ENCODE results near the gene CTAGE9.

GRCh38 chr6:125869521-125869720 lies 78.7 kb downstream of the NCOA7 start:
- RRBS = no CpG with 5 or more reads among the region's 5 CpGs

DNA sequence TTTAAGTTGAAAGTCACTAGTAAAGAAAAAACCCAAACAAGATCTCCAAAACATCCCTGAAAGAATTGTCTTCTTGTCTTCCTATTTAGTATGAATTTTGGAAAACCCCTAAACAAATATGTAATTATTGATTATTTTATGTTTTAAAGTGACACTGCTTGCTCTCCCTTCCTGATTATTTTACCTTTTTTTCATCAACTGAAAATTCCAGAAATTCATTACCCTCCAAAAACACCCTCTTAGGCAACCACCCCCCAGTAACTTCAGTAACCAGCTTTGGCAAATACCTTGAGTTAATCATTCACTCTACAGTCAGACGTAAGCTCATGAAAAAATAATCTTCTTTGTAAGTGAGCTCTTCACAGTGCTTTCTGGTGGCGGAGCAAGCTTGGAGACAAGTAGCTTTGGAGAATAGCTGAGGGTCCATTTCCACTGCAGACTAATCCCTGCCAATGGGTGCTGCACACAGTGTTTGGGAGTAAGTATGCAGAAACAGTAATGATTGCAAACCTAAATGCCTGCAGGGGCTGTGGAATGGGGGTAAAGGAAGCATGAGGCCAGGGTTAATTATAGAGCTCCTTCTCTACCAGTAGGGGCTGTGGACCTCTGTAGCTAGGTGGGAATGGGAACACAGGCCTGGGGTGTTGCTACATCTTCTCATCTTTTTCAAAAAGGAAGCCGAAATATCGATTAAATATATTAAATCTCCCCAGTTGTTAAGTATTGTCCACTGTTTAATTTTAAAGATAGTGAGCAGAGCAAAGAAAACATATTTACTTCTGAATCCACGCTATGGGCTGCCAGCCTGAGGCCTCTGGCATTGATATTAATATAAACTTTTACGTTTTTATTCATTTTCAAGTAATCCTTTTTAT lies 56.8 kb upstream of the HINT3 start:
- RRBS = no CpG with 5 or more reads among the region's 6 CpGs

- RRBS = no CpG with 5 or more reads among the region's 2 CpGs
Measured at GRCh38 chr6:126050985-126051740, 64.8 kb downstream of the TRMT11 start.

GRCh38 chr6:126337223-126337812 lies 2.6 kb upstream of the CENPW start:
- RRBS = no CpG with 5 or more reads among the region's 4 CpGs

- RRBS = no CpG with 5 or more reads among the region's 7 CpGs
Measured at GRCh38 chr6:127366177-127366903, 22.9 kb upstream of the ECHDC1 start.

GRCh38 chr6:127918490-127919153 lies 17.8 kb upstream of the THEMIS start:
- RRBS = no CpG with 5 or more reads among the region's 1 CpG

GRCh38 chr6:127967599-127968338 lies 66.9 kb upstream of the THEMIS start:
- RRBS = no CpG with 5 or more reads among the region's 5 CpGs

DNA sequence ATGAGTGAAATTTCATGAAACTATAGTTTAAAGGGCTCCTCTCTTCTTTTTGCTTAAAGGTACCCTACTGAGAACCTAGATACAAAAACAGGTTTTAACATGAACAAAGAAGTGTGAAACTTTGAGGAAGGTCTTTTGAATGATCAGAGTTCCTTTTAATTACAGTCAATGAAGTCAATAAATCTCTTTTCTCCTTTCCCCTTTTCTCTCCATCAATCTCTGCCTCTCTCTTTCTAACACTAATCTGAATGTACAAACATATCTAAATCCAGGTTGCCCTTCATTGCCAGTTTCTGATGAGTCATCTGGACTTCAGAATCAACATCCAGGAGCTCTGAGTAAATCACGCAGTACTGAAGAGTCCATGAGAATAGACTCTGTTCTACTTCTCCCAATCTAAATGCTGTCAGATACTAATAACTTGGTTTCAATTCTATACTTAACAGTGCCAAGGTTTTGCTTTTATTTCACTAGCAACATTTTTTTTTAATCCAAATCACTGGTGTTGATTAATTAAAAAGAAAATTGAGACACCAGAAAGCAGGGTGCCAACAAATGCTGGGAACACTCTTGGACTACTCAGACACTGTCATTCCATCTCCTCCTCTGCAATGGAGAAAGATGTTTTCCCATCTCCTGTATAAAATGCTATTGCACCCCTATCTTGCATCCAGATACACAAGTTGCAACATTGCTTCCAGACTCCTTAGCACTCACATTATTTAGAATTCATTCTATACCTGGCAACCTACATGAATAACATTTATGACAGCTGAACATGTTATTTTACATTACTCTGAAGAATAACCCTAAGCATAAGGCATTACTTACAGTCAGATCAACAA lies 238.8 kb upstream of the THEMIS start:
- RRBS = no CpG with 5 or more reads among the region's 1 CpG

DNA sequence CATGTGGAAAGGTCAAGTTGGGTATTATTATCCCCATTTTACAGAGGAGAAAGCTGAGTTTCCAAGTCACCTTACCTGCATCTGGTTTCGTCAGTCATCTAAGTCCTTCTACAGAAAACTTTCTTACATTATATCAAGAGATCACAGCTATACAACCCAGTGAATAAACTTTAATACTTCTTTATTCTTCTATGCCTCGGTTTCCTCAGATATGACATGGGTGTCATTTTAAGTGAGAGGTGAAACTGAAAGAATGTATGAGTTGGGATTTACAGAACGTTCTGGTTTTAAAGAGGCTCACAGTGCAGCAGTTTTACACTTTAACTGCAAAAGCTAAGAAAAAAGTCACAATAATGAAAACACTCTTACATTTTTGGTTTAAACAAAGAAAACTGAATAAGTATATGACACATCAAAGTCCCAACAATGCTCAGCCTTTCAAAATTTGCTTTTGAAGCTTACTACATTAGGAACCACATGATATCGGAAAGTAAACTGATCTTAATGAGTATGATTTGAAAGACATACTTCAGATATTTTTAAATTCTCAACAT lies 3.0 kb downstream of the PTPRK start:
- RRBS = no CpG with 5 or more reads among the region's 4 CpGs

GRCh38 chr6:128929238-128929726 lies 46.3 kb downstream of the LAMA2 start:
- RRBS = no CpG with 5 or more reads among the region's 16 CpGs

- RRBS = no CpG with 5 or more reads among the region's 4 CpGs
Measured at GRCh38 chr6:129032105-129032744, 149.3 kb downstream of the LAMA2 start.

GRCh38 chr6:129671733-129672132 lies 38.2 kb downstream of the ARHGAP18 start:
- RRBS = no CpG with 5 or more reads among the region's 5 CpGs

- RRBS = 1% methylated on average over 17 of the region's 44 CpGs
Measured at GRCh38 chr6:130018744-130019284, 433 bp downstream of the L3MBTL3 start.

DNA sequence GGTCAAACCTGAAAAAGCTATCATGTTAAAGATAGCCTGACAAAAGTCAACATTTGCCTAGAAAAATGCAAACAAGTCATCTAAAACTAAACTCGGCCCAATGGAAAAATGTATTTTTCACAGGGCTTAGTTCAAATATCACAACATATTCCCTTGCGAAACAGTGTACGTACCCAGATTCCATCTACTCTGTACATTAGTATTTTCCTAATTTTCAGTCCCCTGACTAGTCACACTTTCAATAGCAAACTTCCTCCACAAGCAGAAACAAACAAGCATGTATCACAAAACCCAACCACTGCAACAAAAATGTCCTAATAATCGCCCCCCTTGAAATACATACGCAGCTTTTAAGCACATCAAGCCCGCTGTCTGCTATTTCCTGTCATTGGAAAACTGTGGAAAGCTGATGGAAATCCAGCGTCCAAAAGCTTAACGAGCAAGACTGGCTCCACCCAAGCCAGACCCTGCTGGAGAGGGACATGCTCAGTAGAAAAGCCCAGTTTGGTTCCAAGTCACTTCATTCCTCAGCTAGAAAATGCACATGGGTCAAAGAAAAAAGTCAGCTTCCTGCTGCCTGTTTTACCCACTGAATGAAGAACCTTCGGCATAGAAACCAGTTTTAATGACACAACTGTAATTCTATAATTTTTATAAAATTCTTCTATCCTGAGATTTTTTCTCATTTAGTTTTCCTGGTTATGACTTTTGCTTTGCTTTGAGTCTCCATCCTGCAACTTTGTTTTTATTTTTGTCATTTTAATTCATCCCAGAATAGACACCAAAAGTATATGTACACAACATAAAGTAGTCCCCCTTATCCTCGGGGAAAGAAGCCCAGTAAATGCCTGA lies 92.9 kb downstream of the EPB41L2 start:
- RRBS = no CpG with 5 or more reads among the region's 10 CpGs

- RRBS = no CpG with 5 or more reads among the region's 1 CpG
Measured at GRCh38 chr6:131259164-131259456, 123.8 kb downstream of the AKAP7 start.

DNA sequence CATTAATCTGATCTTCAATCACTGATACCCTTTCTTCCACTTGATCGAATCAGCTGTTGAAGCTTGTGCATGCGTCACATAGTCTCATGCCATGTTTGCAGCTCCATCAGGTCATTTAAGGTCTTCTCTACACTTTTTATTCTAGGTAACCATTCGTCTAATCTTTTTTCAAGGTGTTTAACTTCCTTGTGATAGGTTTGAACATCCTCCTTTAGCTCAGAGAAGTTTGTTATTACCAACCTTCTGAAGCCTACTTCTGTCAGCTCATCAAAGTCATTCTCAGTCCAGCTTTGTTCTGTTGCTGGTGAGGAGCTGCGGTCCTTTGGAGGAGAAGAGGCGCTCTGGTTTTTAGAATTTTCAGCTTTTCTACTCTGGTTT lies 42.1 kb upstream of the ARG1 start:
- RRBS = no CpG with 5 or more reads among the region's 5 CpGs

GRCh38 chr6:131652411-131652938 lies 15.4 kb downstream of the ENPP3 start:
- RRBS = no CpG with 5 or more reads among the region's 5 CpGs

- RRBS = no CpG with 5 or more reads among the region's 20 CpGs
Measured at GRCh38 chr6:131710823-131711300, at the start of gene CTAGE9. Gene CTAGE9 (minus strand): TSS chr6:131711017.

GRCh38 chr6:131948084-131948494 lies 3.1 kb downstream of the CCN2 start:
- RRBS = no CpG with 5 or more reads among the region's 2 CpGs

Data from T47D (cell line).